ENCODE measurements around the gene SCGB1C2.

GRCh38 chr17:137376-137752, at the start of gene SCGB1C2:
Gene SCGB1C2, plus strand, starts transcription at chr17:137569.
- PRO-cap: no peak

- PRO-cap: no peak
Measured at GRCh38 chr17:247704-248365, 66.4 kb upstream of the DOC2B start.

- PRO-cap: no peak
Measured at GRCh38 chr17:305076-306072, 47.2 kb downstream of the RPH3AL start.

GRCh38 chr17:339536-340036, 13.0 kb downstream of the RPH3AL start:
- PRO-cap: no peak

DNA sequence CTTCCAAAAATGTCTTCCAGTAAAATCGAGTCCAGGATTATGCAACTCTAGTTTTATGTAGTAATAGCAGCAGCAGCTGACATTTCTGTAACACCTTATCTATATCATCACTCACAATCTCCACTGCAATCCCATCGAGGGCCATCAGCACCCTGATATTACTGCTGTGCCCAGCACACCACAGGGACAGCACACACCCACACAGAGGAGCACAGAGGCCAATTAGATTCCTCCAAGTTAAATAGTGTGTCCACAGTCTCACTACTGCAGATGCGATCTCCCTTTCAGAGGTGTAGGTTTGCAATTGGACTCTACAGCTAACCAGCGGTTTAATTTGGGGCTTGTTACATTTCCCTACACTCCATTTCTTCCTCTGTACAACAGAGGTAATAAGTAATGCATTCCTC, 2.9 kb downstream of the RPH3AL start:
- PRO-cap: no peak

GRCh38 chr17:755861-756771, 4.1 kb upstream of the GEMIN4 start:
- PRO-cap: no peak

DNA sequence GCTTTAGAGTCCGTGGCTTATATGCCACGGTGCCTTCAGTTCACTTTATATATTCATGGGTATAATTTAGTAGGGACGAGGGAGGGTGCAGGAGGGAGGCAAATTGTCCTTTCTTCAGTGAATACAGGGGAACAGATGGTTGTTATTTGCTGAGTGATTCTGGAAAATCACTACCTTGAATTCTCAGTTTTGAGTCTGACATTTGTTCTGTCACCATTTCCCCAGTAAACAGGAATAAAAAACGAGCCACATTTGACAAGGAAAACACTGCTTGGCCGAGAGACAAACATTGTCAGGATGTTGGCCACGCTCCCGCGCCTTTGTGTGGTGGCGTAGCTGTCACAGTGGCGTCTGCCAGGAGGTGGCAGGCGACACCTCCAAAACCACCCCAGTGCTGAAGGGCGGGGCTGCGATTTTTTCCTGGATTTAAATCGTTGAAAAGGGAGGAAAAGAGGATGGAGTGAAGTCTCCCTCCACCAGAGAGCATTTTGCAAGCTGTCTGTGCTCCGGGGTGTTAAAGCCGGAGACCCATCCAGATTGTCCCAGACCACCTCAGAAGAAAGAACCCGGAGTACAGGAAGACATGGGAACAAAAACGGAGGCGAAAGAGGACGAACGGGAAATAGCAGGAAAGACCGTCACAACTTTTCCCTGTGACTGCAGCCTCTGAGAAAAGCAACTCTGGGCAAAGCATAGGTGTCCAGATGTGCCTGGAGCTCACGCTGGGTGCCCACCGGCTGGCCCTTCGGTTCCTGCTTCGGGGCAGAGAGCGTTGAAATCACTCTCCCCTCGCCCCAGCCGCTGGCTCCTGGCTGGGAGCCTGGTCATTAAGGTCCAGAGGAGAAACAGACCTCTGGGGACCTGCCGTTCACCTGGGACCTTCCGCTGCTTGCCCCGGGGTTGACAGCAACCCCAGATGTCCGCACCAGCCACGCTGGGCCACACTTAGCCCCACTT, 12.8 kb downstream of the MRM3 start:
- PRO-cap: no peak

- PRO-cap: no peak
Measured at GRCh38 chr17:835459-835863, 53.3 kb downstream of the MRM3 start.

GRCh38 chr17:1087105-1088283, 90.6 kb downstream of the TIMM22 start:
- PRO-cap: no peak

DNA sequence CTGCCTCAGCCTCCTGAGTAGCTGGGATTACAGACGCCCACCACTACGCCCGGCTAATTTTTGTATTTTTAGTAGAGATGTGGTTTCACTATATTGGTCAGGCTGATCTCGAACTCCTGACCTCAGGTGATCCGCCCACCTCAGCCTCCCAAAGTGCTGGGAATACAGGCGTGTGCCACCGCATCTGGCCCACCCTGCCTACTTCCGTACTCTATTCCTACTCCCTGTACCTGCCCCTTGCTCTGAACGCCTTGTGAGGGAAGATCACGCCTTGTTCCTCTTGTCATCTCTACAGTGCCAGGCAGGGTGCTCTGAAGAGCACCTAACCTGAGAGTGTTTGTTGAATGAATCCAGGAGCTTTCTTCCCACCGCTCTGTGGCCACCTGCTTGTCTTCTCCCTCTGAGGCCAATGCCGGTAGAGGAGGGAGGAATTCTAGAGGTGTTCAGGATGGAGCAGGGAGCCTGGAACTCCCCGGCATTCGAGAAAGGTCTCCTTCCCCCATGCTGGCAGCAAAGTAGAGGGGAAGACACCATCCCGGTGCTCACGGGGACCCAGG, 73.1 kb downstream of the ABR start:
- PRO-cap: no peak

DNA sequence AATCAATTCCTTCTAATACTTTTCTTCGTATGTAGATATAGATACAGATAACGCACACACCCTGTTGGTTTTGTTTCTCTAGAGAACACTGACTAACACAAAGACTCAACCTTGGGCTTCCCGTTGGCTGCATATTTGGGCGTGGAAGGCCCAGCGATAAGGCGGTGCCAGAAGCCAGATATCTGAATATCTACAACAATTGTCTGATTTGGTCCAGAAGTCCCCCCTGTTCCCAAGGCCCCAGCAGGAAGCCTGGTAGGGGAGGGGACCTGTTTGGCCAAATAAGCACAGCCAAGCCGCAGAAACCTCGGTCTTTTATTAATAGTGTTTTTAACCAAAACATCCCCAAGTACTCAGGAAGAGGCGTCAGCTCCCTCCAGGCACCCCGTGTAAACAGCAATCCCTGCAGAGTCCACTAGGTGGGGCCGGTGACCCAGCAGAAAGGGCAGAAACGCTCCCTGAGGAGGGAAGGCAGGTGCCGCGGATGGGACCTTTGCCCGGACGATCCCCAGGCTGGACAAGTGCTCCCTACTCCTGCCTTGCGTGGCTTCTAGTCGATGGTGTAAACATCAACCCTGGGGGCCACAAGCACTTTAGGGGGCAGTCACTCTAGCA, 57.0 kb downstream of the ABR start:
- PRO-cap: no peak

- PRO-cap: no peak
Measured at GRCh38 chr17:1137493-1137910, 42.3 kb downstream of the ABR start.

DNA sequence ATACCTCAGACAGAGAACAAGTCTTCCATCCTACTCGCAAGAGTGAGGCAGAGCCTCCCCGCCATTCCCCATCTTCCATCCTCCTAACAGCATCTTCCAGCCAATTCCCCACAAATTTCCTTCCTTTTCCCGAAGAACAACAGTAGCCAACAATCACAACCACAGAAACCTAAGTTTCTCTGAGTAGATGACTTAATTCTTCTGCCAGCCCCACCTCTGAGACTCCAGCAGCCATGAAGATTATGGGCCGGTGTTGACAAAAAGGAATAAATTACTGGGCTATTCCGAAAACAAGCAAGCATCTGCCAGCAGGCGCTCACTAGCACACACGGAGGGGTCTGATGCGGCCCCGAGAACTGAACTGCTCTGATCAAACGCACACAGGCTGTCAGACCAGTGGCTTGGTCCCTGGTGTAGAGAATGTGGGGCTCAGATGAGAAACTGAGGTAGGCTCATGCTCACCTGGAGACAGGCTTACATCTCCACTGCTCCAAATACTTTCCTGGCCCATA, 5.7 kb downstream of the ABR start:
- PRO-cap: no peak

DNA sequence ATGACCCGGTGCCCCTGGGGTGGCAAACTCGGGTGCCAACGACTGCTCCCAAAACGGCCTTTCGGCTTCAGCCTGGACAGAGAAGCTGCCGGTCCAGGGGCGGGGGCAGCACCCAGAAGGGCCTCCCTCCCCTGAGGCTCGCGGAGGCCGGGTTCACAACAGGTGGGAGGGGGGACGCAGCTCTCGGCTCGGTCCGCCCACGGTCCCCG, 684 bp downstream of the ABR start:
- PRO-cap: no peak

DNA sequence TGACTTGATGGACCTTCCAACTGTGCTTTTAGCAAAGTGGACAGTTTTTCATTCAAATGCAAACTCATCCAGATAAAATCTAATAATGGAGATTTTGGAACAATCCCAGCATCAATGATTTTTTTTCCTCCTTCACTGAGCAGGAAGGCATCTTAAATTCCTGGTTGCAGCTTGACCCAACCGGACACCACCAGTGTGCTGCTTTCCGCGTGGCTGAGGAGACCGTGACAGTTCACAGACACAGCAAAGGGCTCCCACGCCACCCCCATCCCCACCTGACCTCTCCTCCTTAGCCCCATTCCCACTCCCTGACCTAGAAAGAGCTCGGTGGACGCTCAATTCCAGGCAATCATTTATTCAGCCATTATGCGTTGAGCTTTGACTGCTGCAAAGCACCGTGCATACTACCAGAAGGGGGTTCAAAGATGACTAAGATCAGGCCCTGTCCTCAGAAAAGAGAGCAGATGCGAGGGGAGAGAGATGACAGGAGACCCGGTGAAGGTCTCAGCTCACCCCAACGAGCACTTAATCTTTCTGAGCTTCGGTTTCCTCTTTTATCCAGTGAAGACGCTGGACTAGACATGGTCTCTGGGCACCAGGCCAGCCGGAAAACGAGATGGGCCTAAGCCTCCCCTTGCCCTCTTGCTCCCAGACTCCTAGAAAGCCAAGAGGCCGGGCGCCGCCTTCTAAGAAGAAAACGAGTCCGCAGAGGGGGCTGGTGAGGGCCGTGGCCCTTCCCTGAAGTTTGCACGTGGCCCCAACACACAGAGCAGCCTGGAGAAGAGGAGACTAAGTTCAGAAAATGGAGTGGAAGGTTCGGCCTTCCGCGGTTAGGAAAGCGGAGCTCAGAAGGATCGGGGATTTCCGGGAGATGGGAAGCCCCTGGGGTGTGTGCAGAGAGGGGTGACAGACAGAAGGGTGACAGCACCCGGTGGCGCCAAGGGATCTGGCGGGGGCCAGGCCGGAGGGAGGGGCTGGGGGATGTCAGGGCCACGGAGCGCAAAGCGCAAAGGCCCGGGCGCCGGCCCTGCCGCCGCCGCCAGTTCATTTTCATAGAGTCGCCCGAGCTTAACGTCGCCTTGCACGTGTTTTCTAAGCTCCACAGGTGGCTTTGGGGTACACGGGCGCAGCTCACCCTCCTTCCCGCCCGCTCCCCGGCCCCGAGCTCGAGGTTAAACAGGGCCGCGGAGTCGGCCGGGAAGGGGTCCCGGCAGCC, 42.3 kb upstream of the BHLHA9 start:
- PRO-cap: unidirectional peak, plus-strand start at position 451 of the sequence

DNA sequence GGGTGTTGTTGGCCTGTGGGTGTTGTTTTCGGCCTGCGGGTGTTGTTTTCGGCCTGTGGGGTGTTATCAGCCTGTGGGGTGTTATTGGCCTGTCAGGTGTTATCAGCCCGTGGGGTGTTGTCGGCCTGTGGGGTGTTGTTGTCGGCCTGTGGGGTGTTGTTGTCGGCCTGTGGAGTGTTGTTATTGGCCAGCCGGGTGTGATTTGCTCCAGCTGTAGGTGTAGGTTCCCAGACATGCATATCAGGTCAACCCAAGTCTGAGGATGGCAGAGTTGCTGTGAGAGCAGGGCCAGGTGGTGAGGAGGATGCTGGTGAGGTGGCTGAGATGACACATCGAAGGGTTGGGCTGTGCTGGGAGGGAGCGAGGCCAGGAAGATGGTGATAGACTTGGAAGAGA, 7.2 kb downstream of the TRARG1 start:
- PRO-cap: no peak

DNA sequence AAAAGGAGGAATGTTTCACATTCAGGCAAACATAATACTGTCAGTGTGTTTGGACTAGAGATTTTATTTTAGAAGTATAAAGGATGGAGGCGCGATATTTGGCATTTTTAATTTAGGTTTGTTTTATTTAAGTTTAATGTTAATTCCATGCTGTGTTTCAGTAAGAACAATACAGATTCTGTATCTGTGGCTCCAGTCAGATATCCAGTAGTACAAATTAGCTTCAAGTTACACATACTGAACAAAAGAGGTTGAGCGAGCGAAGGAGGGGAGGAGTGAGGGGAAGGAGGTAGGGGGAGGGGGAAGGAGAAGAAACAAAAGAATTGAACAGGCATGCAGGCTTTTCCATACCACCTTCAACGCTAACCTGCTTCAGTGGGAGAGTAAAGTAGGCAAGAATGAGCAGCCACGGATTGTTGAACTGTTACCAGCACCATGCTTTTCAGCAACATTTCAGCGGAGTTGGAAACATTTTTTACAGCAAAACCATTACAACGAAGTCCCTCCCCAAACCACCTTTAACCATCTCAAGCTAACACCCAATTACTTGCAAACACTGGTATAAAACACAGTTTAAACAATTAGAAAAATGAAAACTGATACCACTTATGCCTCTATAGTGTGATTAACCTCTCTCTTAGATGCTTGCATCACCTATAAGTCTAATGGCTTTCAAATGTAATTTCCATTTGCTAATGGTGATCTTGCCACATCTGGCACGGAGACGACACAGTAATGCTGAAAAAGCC, 55.4 kb downstream of the YWHAE start:
- PRO-cap: no peak

- PRO-cap: no peak
Measured at GRCh38 chr17:1353786-1354333, 46.2 kb downstream of the YWHAE start.

DNA sequence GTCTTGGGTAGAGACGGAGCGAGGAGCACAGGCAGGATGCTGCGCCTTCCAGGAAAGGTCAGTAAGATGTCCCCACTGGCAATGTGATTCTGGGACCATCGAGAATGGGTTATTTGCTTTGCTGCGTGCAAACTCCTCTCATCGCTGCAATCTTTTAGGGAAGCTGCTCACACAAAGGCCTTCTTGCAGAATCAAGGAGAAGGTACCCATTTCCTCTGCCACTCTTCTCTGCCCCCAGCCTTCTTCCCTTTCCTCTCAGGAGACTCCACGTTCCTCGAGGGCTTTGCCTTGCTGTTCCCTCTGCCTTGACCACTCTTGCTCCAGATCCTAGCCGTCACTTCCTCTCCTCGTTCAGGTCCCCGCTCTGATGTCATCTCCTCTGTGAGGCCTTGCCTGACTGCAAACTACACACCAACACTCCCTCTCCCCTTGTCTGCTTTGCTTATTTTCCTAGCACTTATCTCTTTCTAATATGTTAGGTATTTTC, 5.2 kb upstream of the CRK start:
- PRO-cap: no peak

DNA sequence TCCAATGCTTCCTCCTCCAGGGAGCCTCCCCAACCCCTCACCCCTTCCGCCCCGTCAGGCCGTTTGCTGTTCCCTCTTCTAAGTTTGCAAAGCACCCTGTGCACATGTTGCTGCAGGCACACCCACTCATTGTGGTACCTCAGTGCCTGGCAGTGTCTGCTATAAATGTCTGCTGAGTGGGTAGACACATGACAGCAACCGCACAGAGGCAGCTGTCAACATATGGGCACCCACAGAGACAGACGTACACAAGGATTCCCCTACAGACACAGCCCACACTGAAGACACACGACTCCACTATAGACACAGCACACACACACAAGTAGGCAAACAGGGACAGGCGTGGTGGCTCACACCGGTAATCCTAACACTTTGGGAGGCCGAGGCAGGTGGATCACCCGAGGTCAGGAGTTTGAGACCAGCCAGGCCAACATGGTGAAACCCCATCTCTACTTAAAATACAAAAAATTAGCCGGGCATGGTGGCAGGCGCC, 17.8 kb upstream of the CRK start:
- PRO-cap: no peak

All from SP-49 (cell line).